Tibial artery (tissue), 1 donor: Measurements from ENCODE around the genes DCAF12, FAM219A, RPP25L, CCL27, FANCG and CCDC107.

- PRO-cap, result no peak
Observed at GRCh38 chr9:33770458-33770920, 24.9 kb upstream of the PRSS3 start.

DNA sequence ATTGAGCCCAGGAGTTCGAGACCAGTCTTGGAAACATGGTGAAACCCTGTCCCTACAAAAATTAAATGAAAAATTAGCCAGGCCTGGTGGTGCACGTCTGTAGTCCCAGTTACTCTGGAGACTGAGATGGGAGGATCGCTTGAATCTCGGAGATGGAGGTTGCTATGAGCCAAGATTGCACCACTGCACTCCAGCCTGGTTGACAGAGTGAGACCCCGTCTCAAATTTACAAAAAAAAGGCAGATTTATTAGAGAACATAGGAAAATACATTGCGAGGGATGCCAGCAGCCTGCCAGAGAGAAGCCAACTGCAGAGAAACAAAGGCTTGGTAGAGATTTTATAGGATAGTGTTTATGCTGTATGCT, 61.4 kb downstream of the UBE2R2 start:
- PRO-cap, result no peak

- PRO-cap, result no peak
Observed at GRCh38 chr9:33911734-33912306, 94.9 kb downstream of the UBE2R2 start.

DNA sequence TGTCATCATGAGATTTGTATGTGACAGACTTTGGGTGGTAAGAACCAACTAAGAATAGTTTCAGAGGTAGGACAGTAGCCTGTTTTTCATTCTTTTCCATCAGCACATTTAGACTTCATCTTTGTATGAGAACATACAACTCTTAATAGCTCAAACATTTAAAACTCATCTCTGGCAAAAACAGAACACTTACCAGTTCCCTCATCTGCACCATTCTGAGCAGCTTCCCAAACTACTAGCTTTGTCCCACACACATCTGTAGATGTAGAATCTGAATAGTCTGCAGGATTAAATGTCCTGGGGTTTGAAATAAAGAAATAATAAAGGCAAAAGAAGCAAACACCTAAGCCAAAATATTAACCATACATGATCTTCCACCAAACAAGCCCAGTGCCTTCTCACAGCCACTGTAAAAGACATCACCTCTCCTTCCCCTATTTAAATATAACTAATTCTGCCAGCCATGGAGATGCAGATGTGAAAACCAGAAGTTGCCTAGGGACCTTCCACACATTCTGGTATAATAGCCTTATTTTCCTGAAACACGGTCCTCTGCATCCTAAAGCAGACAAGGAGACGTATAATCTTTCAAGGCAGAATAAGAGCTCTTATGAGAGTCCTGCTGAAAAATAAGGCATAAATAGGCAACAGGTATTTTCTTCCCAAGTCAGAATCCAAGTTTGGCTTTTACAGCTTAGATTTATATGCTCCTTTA, 77.1 kb downstream of the UBAP2 start:
- PRO-cap, result no peak

DNA sequence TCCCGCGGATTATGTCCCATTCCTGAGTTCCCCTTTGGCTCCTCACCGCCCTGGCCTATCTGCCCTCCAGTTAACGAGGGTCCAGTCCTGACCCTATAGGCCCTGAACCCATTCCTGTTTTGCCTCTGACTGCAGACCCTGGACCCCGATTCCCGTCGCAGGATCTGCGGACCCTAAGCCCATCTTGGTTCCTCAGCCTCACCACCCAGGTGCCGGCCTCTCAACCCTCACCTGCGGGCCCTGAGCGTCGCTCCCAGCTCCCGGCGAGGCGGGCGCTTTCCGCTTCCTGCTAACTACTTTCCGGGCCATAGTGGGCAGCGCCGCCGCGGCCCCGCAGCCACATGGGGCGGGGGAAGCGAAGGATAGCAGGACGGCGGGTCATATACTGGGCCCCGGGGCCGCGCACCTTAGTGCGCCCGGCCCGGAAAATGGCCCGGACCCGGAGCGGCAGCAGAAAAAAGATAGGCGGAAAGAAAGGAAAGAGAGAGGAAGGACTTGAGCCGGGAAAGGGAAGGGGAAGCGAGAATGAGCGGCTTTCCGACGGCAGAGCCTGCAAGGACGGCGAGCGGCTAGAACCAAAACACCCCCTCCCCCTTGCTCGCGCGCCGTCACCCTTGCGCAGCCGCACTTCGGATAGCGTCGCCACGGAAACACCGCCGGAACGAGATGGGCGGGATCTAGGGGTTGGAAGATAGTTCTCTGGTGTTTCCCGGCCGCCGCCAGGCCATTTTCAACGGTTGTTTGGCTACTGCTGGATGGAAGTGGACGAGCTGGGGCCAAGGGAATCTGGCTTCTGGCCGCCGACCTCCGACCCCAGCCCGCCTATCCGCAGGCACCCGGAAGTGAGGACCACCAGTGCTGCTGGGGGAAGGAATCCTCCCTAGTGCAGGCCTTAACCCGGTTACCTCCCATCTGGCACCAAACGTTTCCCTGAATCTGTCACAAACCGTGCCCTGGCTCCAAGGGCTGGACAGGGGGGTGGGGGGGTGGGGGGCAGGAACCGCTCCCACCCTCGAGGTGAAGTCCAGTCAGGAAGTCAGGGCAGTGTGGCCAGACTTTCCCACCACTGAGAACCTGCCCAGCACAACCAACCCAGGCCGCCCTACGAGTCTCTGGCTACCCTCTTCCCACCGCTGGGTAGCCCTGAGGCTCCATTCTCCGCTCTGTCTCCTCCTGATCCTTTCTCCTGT, at the start of gene DCAF12:
TSS of gene DCAF12 (minus strand) at position 576 of the 1,190 bp plus-strand sequence.
- PRO-cap, result bidirectional peak, plus-strand start at position 340 of the sequence, minus-strand start at position 281 of the sequence; bidirectional peak, plus-strand start at position 694 of the sequence, minus-strand start at position 592 of the sequence

- PRO-cap, result no peak
Observed at GRCh38 chr9:34290949-34291378, 38.1 kb downstream of the KIF24 start.

DNA sequence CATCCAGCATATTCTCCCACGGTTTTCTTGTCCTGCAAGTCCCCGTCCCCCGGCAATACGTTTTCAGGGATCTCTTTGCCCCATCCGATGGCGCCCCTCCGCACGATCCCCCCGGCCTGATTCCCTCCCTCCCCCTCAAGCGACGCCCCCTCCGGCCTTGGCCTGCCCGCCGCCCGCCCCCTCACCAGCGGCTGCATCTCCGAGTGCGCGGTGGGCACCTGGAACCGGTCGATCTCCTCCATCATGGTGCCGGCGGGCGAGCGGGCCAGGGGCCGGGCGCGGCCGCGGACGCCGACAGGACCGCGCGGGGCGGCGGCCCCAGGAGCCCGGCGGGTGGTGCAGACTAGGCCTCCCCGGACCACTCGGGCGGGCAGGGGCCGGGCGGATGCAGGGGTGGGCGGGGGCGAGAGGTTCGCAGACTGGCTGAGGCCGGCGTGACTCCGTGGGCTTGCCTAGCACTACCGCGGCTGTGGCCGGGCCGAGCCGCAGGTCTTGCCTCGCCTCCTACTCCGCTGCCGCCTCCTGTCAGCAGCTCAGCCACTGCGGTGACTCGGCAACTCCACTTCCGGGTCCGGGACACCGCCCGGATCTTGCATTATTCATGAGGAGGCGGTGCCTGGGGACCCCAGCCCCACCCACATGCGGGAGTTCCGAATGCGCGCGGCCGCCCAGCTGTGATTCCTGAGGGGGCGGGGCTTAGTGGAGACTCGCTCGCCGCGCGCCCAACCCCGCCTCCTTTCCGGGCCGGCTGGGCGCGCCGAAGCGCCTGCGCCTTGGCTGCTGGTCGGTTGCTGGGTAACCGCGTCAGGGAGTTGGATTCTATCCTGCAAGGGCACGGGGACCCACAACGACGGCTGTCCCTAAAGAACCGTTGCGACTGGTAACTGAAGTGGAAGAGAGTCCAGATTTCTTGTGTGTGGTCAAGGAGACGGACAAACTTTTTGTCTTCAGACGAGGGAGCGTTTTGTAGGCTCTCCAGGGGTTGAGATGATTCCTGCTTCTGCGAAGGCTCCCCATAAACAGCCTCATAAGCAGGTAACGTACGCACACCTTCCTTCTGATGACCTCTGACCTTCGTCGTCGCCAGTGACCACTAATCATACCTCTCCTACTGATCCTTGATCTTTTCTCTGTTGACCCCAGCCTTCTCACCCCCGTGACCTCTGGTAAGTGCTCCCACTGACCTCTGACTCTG, at the start of gene FAM219A:
TSS of gene FAM219A (minus strand) at position 552 of the 1,195 bp plus-strand sequence.
- PRO-cap, result unidirectional peak, minus-strand start at position 524 of the sequence

GRCh38 chr9:34612007-34612738, at the start of gene RPP25L:
TSS of gene RPP25L (minus strand) at chr9:34612097.
- PRO-cap, result bidirectional peak, plus-strand start at chr9:34612238, minus-strand start at chr9:34612075

DNA sequence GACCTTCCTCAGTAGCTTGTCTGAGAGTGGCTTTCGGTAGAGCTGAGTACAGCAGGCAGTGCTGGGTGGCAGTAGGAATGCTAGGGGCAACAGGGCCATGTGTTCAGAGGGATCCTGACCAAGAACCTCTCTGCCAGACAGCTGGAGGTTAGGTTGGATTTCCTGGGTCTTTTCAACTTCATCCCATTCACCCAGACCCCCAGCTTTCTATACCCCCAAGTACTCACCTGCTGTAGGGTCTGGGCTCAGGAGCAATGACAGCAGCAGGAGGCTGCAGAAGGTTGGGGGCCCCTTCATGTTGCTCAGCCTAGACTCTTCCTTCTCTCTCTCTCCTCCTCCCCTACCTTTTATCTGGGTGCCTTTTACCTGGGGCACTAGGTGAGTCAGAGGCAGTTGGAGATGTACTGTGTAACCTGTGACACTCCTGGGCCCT, at the start of gene CCL27:
TSS of gene CCL27 (minus strand) at position 321 of the 433 bp plus-strand sequence.
- PRO-cap, result no peak

DNA sequence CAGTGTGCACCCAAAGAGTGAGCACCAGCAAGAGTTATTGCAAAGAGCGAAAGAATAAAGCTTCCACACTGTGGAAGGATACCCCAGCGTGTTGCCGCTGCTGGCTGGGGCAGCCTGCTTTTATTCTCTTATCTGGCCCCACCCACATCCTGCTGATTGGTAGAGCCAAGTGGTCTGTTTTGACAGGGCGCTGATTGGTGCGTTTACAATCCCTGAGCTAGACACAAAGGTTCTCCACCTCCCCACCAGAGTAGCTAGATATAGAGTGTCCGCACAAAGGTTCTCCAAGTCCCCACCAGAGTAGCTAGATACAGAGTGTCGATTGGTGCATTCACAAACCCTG, 10.4 kb upstream of the FAM205A start:
- PRO-cap, result no peak

DNA sequence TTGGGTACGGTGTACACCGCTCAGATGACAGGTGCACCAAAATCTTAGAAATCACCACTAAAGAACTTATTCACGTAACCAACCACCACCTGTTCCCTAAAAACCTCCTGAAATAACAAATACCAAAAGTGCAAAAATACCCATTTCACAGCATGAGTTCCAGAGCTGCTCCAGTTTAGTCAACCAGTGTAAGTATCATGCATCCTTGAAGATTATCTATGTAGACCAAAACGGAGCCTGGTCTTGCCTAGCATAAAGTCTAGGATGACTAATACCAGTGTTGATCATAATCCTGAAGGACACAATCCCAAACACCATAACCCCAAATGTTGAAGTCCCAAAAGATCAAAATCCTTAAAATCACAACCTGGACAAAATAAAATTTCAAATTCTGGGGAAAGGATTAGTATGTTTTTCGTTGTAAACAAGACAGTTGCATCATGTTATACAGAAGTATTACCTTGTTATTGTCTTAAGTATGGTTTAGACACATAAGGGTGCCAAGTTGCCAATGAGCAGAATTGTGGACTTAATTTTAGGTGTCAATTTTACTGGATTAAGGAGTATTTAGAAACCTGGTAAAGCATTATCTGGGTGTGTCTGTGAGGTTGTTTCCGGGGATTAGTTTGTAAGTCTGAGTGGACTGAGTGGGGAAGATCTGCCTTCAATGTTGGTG, 12.3 kb downstream of the C9orf131 start:
- PRO-cap, result no peak

GRCh38 chr9:35066504-35067243, 5.8 kb downstream of the VCP start:
- PRO-cap, result no peak

DNA sequence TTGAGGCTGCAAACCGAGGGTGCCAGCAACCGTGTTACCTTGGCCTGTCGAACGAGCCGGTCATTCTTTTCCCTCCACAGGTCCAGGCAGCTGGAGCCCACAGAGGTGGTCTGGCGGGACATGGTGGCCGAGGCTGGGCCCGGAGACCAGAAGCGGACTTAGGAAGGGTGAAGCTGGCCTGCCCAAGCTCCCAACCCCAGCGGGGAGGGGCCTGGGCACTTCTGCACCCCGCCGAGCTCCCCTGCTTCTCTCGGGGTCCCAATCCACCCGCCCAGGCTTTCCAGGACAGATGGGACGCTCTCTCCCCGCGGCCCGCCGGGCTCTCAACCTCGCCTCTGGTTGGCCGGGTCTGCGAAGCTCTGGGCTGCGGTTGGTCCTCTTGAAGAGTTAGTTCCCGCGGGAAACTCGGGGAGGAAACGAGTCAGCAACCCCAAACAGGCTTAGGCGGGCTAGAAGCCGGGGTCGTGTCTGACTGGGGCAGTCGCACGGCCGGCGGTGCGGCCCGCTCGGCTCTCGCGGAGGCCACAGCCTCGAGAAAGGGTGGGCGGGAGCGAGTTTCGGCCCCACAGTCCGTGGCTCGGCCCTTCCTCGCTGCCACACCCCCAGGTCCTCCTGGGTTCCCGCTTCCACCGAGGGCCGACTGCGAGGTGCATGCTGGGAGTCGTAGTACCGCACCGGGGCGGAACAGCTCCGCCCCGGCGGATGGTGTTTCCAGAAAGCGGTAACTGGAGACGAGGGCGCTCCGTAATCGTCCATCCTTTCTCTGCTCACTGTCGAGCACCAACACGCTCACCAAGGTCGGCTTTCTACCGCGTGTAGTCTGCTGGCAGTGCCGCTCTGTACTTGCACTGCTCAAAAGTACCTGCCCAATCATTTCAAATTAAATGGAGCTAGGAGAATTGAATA, at the start of gene FANCG:
TSS of gene FANCG (minus strand) at position 540 of the 906 bp plus-strand sequence.
- PRO-cap, result unidirectional peak, minus-strand start at position 325 of the sequence

DNA sequence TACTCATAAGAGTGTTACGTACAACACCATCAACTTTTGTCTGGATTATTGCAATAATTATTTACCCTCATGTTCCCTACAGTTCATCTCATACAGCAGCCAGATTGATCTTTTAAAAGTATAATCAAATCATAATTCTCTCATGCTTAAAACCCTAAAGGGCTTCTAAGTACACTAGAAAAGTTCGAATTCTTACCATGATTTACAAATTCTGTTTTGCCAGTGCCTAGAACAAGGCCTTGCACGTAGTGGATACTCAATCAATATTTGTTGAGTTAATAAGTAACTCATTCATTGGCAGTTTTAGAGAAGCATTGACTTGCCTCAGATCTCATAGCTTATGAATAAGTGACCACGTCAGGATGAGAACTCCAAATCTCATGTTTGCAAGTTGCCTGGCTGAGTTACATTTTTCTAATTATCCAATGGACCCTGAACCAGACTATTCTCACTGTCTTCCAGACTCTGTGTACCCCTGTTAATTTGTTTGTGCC, 96.1 kb downstream of the UNC13B start:
- PRO-cap, result no peak

DNA sequence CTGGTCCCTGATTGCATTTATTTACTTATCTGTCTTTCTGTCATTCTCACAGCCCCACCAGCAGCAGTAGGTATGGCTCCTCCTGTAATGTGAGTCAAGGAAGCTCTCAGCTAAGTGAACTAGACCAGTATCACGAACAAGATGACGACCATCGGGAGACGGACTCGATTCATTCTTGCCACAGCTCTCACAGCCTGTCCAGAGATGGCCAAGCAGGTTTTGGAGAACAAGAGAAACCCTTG, 148.5 kb downstream of the UNC13B start:
- PRO-cap, result no peak

- PRO-cap, result no peak
Observed at GRCh38 chr9:35392992-35393630, 96.8 kb upstream of the RUSC2 start.

DNA sequence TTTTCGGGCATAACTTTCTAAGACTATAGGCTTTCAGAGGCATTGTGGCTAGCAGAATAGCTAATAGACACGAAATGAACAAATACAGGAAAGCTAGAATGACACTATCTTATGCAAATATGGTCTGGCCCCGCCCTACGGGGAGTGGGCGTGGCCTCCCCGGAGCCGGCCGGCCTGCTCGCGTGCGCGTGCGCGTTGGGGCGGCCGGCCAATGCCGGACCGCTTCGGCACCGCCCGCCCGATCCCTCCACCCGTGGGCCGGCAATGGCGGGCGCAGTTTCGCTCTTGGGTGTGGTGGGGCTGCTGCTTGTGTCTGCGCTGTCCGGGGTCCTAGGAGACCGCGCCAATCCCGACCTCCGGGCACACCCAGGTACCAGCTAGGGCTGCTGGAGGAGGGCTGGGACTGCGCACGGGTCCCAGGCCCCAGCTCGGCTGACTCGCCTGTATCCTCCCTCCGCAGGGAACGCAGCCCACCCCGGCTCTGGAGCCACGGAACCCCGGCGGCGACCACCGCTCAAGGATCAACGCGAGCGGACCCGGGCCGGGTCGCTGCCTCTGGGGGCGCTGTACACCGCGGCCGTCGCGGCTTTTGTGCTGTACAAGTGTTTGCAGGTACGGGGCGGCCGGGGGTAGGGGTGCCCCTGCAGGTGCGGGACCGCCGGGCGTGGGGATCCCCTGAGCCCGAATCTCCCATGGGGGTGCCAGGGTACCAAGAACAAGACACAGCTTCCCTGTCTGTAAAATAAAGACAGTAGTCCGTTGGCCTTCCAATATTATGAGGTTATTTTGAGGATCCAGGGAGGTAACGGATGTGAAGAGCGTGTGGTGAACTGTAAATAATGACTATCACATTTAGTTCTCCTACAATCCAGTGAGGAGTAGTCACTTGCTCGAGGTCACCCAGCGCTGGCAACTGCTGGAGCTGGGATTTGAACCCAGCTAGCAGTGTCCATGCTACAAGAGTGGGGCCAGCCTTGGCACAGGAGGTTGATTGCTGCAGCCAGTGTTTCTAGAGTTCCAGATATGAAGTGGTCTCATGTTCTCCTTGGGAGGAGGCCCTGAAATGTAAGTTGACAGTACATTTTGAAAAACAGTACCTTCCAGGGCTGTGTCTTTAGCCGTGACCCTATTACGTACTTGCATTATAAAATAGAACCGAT, at the start of gene CCDC107:
TSS of gene CCDC107 (plus strand) at position 177 of the 1,160 bp plus-strand sequence.
- PRO-cap, result bidirectional peak, plus-strand start at position 276 of the sequence, minus-strand start outside the sequence; bidirectional peak, plus-strand start at position 881 of the sequence, minus-strand start at position 777 of the sequence

GRCh38 chr9:35696544-35697166, 6.9 kb upstream of the TPM2 start:
- PRO-cap, result unidirectional peak, minus-strand start at chr9:35696685; bidirectional peak, plus-strand start at chr9:35697085, minus-strand start at chr9:35696867

DNA sequence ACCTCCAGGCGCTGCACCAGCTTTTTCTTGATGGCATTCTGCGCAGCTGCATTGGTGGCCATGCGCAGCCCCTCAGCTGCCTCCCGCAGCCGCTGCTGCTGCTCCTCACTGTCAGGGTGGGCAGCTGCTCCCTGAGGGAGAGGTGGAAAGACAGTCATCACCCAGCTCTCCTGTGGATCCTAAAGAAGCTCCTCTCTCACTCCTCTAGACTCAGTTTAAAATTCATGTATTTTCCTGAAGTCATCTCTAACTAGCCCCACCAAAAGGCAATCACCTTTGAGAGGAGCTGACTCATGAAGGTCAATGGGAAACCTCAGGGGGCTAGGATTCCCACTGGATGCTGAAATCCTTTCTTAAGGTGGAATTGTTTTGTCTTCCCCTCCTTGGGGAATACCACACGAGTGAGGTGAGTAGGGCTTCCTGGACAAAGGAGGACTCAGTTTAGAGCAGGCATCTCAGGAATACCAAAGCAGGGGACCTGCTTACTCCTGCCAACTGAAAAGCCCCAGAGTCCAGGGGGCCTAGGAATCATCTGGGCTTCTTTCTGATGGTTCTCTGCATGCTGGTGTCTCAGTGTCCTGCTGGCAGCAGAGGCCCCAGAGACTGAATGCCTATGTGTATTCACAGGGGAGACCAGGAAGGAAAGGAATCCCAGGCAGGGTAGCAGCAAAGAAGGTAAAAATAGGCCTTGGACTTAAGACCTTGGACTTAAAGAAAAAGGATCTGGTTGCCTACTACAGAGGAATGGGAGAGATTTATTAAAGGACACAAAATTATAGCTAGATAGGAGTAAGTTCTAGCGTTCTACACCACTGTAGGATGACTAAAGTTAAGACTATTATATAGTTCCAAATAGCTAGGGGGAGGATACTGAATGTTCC, 16.7 kb downstream of the TLN1 start:
- PRO-cap, result no peak

GRCh38 chr9:35721898-35722297, 10.1 kb downstream of the TLN1 start:
- PRO-cap, result no peak